Uterus (tissue), 7 donors: ENCODE measurements around the gene ADAMTS9.

DNA sequence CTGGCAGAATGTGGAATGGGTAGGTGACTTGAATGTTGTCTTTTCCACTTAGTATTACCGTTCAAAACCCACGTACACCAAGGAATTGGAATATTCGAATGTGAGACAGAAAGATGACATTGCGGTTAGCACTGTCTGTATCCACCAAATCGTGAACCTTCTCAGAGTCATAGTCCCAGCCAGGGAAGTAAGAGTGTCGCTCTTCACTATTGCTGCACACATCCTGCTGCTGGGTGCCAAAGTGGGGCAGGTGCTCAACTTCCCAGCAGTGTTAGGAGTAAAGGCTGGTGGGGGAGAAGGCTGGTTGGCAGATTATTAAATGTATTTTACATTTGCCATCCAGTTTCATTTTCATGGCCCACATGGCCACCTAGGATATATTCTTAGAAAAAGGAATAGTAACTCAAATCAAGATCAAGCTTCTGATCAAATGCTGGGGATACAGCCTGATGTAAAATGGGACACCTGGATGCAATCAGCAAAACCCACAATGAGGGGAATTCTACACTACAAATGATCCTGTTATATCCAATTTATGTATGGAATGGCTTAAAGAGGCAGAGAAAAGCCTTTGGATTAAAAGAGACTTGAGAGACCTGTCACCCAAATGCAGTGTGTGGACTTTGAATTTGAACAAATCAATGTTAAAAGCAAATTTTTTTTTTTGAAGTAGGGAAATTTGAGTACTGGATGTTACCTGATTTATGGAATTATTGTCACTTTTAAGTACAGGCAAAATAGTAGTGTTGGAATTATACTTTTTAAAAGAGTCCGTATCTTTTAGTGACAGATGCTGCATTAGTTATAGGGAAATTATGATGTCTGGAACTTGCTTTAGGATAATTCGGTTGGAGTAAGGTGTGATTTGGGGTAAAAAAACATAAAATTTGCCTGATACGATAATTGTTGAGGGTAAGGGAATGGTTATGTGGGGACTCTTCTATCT lies 65.4 kb downstream of the PTPRG start:
- PRO-cap, 4 experiments: no peak in any of the 4 experiments
- RAMPAGE, long total RNA, 2 experiments: no peak in any of the 2 experiments
- RRBS: no CpG with 5 or more reads among the region's 9 CpGs

DNA sequence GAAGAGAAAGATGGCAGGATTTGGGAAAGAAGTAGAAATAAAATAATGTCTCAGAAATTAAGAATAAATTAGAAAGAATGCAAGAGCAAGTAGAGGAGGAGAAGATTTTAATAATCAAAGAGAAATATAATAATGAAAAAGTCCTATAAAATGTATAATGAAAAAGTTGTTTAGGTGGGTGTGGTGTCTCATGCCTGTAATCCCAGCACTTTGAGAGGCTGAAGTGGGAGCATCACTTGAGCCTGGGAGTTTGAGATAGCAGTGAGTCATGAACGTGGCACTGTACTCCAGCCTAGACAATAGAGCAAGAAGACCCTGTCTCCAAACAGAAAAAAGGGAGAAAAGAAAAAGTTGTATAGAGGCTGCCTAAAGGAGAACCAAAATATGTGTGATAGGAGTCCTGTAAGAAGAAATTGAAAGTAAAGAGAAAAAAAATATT lies 257.0 kb downstream of the PTPRG start:
- PRO-cap, 4 experiments: no peak in any of the 4 experiments
- RAMPAGE, long total RNA, 2 experiments: no peak in any of the 2 experiments
- RRBS: no CpG with 5 or more reads among the region's 1 CpG

DNA sequence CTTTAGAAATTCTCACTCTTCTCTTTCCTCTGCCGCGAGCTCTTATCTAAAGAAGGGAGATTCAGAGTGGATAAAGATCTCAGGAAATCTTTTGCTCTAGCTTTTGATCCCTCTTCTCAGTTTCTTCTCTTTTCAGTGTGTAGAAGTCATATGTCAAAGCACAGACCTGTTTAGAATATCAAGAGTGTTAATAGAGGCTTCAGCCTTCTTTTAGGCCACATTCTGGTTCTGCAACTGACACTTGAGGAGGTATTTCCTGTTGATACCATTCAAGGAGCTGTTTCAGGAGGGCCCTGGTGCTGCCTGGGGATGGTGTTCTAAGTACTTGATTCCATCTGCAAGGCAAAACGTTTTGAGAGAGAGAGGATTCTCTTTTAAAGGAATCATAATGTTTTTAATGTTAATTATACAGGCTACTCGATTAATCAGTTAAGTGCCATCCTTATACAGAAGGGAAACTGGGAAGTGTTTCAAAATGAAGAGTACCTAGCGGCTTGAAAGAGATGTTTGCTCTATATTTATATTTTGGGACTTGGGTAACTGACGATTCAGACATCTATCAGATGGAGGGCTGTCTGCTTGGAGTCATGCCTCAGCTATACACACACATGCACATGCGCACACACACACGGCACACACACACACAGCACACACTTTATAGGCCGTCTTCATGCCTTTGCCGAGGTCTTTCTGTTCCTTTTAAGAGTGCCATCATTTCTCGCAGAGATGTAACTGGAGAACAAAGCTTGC lies 313.8 kb downstream of the PTPRG start:
- PRO-cap, 4 experiments: no peak in any of the 4 experiments
- RAMPAGE, long total RNA, 2 experiments: no peak in any of the 2 experiments
- RRBS: no CpG with 5 or more reads among the region's 11 CpGs

DNA sequence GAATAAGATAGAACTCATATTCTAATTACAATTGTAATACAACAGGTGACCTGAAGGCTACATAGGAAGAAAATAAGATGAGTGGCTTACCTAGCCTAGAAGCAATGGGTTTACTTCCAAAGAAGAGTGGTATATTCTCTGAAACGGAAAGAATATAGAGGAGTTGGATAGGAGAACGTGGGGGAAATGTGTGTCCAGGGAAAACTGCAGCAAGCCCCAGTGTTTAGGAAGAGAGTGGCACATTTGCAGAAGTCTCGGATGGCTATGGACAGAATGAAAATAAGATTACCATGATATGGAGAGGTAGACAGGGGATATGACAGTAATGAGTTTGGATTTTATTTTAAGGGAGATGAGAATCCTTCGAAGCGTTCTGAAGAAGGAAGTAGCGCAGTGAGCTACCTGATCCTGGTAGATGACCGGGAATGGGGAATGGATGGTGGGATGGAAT lies 287.6 kb upstream of the C3orf14 start:
- PRO-cap, 4 experiments: no peak in any of the 4 experiments
- RAMPAGE, long total RNA, 2 experiments: no peak in any of the 2 experiments
- RRBS: no CpG with 5 or more reads among the region's 7 CpGs

GRCh38 chr3:62134293-62134748 lies 184.5 kb upstream of the C3orf14 start:
- PRO-cap, 4 experiments: no peak in any of the 4 experiments
- RAMPAGE, long total RNA, 2 experiments: no peak in any of the 2 experiments
- RRBS: no CpG with 5 or more reads among the region's 4 CpGs

- PRO-cap, 4 experiments: no peak in any of the 4 experiments
- RAMPAGE, long total RNA, 2 experiments: no peak in any of the 2 experiments
- RRBS: no CpG with 5 or more reads among the region's 13 CpGs
These were observed 75.9 kb upstream of the C3orf14 start for GRCh38 chr3:62242802-62243526.

DNA sequence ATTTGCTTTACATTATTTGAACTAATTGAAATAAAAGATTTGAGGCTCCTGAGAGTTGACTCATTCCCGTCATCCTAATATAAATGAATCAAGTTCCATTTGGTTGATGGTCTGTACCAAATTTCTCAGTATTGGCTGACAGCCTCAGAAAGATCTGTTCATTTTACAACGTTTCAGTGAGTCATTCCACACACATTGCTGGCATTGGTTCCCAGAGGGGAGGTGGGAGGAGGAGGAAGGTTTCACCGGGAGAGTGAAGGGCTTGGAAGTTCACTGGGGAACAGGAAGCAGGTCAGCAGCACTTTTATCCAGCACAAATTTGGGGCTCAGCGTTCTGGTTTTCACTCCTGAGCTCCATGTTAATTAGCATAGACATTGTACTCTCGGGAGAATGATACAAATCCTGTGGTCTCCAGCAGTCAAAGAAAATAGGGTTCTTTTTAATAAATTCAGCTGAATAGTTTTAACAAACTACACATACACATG lies 176.8 kb upstream of the CADPS start:
- PRO-cap, 4 experiments: peak in 2 of 4 experiments; most common plus-strand start position 268 of the sequence (in 1)
- RAMPAGE, long total RNA, 2 experiments: no peak in any of the 2 experiments
- RRBS: no CpG with 5 or more reads among the region's 5 CpGs

- PRO-cap, 4 experiments: peak in 4 of 4 experiments; most common plus-strand start chr3:63912464 (in 2); most common minus-strand start chr3:63912409 (in 3)
- RAMPAGE, long total RNA, 2 experiments: no peak in any of the 2 experiments
- RRBS: 5% methylated on average over 15 of the region's 79 CpGs
These were observed 48.8 kb downstream of the ATXN7 start for GRCh38 chr3:63912333-63912952.

DNA sequence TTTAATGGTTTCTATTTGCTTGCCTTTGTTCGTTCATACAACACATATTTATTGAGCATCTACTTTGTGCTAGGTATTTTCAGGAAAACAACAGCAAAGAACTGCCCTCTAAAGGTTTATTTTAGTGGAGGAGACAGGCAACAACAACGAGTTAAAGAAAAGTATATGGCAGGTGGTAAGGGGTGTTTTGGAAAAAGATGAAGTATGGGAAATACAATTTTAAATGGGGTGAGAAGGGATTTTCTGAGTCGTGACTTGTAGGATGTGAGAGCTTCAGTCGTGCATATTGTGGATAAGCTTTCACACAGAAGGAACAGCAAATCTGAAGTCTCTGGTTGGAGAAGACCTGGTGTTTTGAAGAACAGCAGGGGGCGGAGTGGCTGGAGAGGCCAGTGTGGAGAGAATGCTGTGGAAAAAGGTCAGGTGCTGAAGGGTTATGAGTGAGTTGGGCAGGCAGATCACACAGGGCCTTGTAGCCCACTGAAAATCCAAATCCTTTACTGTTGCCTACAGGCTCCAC lies 62.5 kb downstream of the ATXN7 start:
- PRO-cap, 4 experiments: no peak in any of the 4 experiments
- RAMPAGE, long total RNA, 2 experiments: no peak in any of the 2 experiments
- RRBS: no CpG with 5 or more reads among the region's 5 CpGs

- PRO-cap, 4 experiments: no peak in any of the 4 experiments
- RAMPAGE, long total RNA, 2 experiments: no peak in any of the 2 experiments
- RRBS: no CpG with 5 or more reads among the region's 1 CpG
These were observed 56.3 kb downstream of the PSMD6 start for GRCh38 chr3:63966942-63967386.

DNA sequence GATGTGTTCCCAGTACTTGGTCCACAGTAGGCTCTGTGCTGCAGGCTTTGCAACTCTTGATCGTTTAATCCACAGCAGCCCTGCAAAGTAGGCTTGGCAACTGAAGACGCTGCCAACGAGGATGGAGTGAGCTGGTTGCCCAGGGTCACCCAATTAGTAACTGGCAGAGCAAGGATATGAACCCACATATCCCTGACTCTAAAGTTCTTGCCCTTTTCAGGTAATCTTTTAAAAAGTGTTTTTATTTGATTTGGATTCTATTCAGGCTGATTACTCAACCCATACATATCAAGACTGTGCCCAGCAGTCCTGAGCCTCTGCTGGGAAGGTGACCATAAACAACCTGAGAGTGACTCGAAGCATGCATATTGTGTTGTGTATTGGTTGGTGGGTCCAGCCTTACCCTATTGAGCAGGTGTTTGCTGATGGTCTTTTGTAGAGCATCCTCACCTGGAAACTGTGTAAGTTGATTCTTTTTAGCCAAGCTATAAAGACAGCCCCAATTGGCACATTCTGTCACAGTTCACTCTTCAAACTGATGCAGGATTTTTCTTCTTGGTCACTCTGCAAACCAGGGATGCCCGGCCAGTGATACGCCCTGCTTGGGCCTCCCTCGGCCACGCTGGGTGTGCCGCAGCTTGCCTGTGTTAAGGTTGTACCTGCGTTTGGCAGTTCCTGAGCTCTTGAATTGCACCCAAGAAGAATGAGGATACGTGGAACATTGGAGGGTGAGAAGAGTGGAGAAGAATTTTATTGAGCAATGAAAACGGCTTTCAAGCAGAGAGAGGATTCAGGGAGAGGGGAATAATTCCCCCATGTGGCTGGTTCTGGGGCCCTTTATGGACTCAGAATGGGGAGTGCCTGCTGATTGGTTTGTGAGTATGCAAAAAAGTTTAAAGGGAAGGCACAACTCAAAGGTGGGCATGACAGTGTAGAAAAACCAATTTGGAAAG lies 50.0 kb downstream of the PSMD6 start:
- PRO-cap, 4 experiments: no peak in any of the 4 experiments
- RAMPAGE, long total RNA, 2 experiments: start-site peak on the plus strand in 1 of 2 experiments, centred at position 287 of the sequence, 5 reads per replicate
- RRBS: no CpG with 5 or more reads among the region's 12 CpGs

- PRO-cap, 4 experiments: no peak in any of the 4 experiments
- RAMPAGE, long total RNA, 2 experiments: no peak in any of the 2 experiments
- RRBS: no CpG with 5 or more reads among the region's 6 CpGs
These were observed 42.3 kb downstream of the PSMD6 start for GRCh38 chr3:63980996-63981482.

GRCh38 chr3:64092692-64093033 lies 69.4 kb upstream of the PSMD6 start:
- PRO-cap, 4 experiments: no peak in any of the 4 experiments
- RAMPAGE, long total RNA, 2 experiments: no peak in any of the 2 experiments
- RRBS: no CpG with 5 or more reads among the region's 1 CpG

DNA sequence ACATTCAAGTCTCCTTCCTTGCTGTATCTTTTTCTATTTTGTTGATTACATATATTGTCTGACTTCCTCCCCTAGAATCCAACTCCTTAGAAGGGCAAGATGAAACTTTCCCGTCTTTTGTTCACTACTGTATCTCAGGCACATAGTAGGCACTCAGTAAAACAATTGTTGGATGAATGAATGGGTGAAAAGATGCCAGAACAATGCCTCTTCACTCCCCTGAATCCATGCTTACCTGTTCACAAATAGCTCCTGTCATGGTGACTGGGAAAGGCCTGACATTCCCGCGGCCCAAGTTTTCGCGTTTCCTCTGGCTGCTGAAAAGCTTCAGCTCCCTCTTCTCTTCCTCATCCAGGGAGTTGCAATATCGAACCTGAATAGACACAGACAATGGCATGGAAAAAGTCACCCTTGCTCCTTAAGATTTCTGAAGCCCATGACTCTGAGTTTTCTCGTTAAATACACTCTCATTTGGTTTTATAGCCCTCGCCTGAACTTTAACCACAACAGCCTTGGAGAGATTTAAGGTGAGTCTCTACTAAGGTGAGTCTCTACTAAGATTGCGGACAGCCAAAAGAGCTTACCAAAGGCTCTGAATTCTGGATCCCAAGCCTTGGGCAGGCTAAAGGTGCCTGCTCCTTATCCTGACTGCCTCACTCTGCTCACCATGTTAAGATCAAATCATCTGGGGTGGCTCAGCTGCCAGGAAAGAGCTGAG lies 65.4 kb downstream of the PRICKLE2 start:
- PRO-cap, 4 experiments: no peak in any of the 4 experiments
- RAMPAGE, long total RNA, 2 experiments: no peak in any of the 2 experiments
- RRBS: no CpG with 5 or more reads among the region's 9 CpGs

DNA sequence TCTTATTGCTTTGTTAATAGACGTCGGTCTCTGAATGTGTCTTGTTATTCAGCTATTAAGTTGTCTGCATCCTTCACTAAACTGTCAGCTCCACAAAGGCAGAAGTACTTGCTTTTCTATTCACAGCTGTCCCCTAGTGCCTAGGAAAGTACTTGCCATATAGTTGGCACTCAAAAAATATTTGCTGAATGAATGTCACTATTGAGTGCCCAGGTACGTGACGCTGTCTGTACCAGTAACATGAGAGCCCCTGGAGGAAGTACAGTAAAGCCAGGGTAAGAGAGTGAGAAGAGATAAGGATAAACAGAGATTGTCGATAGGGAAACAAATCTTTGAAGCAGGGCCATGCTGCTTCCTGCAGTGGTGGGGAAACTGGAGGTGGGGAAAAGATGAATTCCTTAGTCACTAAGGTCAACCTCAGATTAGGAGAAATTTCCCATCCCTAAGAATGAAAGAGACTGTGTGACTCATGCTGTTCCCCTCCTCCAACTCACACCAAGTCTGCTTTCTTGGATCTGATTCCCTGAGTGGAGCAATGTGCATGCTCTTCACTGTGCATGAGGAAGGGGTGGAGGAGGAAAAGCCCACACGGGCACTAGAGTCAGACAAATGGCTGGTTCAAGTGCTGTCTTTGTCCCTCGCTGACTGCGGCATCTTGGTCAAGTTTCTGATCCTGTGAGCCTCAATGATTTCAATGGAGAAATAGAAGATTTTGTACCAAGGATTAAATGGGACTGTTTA lies 36.2 kb downstream of the PRICKLE2 start:
- PRO-cap, 4 experiments: peak in 2 of 4 experiments; most common plus-strand start position 526 of the sequence (in 2); most common minus-strand start position 512 of the sequence (in 1)
- RAMPAGE, long total RNA, 2 experiments: no peak in any of the 2 experiments
- RRBS: no CpG with 5 or more reads among the region's 8 CpGs

DNA sequence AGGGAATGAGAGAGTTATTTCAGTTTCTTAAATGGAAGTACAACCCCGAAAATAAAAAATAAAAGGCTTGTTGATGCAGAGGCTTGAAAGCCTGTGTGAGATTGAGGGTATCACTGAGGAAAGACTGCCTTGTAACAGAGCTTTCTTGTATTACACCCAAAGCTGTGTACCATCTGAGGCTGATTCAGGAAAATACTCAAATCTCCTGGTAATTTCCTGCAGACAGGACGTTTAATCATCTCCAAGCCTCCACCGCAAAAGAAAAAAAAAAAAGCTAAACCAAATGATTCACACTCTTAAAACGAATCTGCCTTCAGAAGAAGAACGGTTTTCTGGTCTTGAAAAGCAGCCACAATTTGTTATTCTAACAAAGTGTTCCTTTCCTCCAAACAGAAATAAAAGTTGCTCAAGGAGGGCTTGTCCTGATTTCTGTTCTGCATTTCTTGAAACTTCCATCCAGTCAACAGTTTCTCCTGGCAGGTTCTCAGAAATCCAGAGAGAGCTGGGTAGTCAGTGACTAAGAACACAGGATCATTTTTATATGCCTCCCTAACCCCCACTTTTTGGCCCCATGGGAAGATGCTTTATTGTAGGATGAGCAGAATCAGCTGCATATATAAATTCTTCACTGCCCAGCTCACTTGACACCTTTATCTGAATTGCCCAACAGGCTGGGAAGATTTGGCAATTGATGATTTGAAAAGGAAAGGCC lies 40.8 kb upstream of the PRICKLE2 start:
- PRO-cap, 4 experiments: peak in 4 of 4 experiments; most common plus-strand start position 495 of the sequence (in 2); most common minus-strand start position 126 of the sequence (in 3)
- RAMPAGE, long total RNA, 2 experiments: no peak in any of the 2 experiments
- RRBS: no CpG with 5 or more reads among the region's 5 CpGs

GRCh38 chr3:64546665-64547089 lies 141.1 kb downstream of the ADAMTS9 start:
- PRO-cap, 4 experiments: no peak in any of the 4 experiments
- RAMPAGE, long total RNA, 2 experiments: no peak in any of the 2 experiments
- RRBS: no CpG with 5 or more reads among the region's 11 CpGs

DNA sequence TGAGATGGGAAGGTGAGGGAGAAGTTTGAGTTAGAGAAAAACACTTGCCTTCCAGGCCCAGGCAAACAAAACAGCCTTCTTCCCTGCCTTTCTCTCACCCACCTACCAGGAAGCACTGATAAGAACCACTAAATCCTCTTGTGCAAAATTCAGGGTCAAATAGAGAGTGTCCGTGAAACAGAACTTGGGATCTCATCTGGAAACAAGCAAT lies 11.0 kb downstream of the ADAMTS9 start:
- PRO-cap, 4 experiments: no peak in any of the 4 experiments
- RAMPAGE, long total RNA, 2 experiments: no peak in any of the 2 experiments
- RRBS: no CpG with 5 or more reads among the region's 1 CpG

DNA sequence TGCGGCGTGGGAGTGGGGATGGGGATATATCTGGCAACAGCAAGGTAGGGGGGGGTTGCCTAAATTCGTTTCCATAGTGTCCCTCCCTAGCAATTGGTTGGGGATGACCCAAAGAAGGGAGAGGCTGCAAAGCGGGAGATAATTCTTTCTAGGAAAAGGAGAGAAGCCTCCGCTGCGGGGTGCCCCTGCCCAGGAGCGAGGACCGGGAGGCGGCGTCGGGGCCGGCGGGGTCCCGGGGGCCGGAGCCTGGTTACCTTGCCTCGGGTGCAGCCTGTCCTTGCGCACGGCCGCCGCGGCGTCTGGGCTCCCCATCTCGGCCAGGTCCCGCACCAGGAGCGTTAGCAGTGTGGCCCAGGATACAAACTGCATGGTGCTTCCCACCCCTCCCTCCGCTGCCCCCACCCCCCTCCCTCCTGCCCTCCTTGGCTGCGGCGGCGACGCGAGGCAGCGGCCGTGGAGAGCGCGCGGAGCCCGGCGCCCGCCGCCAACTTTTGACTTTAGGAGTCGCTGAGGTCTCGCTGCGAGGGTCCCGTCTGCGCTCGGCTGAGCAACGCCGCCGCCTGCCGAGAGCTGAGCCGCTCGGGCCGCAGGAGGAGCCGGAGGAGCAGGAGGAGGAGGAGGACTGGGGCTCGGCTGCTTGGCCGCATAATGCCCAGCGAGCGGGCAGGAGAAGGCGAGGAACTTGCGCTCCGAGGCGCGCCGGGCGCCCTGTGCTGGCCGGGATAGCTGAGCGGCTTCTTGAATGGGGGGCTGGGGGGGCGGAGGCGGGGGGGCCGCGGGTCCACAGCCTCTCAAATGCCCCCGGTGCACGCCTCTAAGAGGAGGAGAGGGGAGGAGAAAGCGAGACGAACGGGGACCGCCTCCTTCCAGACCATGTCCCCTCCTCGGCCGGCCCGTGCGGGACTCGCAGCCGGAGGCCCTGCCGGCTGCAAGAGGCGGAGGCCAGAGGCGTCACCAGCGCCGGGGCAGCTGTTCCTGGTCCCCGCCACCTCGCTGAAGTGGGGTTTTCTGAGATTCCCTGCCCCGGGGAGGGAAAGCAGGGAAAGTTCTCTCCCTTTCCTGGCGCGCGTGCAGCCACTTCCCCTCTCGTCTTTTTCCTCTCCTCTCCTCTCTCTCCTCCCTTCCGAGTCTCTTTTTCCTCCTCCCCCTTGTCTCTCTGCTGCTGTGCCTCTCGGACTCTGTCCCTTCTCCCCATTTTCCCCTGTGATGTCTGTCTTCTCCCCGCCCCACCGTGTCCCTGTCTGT lies at the start of gene ADAMTS9:
TSS of gene ADAMTS9 (minus strand) at position 712 of the 1,245 bp plus-strand sequence.
- PRO-cap, 4 experiments: peak in 4 of 4 experiments; most common plus-strand start position 646 of the sequence (in 3); most common minus-strand start position 712 of the sequence (in 4)
- RAMPAGE, long total RNA, 2 experiments: no peak in any of the 2 experiments
- RRBS: 2% methylated on average over 30 of the region's 99 CpGs

- PRO-cap, 4 experiments: peak in 1 of 4 experiments; most common plus-strand start chr3:64689029 (in 1); most common minus-strand start chr3:64689079 (in 1)
- RAMPAGE, long total RNA, 2 experiments: no peak in any of the 2 experiments
- RRBS: no CpG with 5 or more reads among the region's 15 CpGs
These were observed 834 bp upstream of the ADAMTS9 start for GRCh38 chr3:64688534-64689133.